Epithelial cell of esophagus (primary cell): ENCODE measurements around a stretch of chr7.

GRCh38 chr7:138208149-138208896 lies 132.1 kb downstream of the AKR1D1 start:
- RRBS = no CpG with 5 or more reads among the region's 3 CpGs

- RRBS = no CpG with 5 or more reads among the region's 9 CpGs
Measured at GRCh38 chr7:138458390-138458944, 1.6 kb upstream of the TRIM24 start.

GRCh38 chr7:138459533-138460009 lies 488 bp upstream of the TRIM24 start:
- RRBS = no CpG with 5 or more reads among the region's 10 CpGs

DNA sequence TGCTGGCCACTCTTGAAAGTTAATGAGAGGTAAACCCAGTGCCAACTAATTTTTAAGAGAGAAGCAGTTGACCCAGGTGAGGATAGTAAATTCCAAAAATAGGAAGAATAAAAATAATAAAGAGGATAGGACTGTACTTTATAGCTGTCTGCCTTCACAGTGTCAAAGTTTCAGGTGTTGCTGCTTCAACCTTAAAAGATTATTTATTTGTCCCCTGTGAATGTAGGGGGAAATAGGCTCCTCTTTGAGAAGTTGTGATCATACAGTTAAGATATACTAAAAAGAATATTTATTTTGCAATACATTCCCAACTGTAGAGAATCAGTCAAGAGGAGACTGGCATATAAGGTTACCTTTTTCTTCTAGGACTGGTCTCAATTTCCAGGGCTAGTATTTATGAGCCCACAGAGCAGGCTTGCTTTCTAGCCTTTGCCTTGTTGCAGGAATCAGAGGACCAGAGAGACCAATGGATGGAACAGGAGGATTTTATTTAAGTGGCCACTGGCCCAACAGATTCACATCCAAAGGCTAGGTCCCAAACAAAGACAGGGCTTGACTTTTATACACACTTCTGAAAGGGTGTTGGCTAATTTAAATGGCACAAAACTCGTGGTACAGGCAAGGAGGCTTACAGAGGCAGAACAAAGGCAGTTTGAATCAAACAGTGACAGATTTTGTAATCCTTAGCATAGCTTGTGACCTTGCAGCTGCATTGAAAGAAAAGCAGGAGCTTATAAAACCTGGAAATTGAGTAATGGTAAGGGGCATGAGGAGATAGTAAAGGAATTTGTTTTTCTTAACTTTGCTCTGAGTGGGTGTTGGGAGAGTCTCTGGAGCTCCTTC lies 96.5 kb downstream of the TRIM24 start:
- RRBS = no CpG with 5 or more reads among the region's 1 CpG

DNA sequence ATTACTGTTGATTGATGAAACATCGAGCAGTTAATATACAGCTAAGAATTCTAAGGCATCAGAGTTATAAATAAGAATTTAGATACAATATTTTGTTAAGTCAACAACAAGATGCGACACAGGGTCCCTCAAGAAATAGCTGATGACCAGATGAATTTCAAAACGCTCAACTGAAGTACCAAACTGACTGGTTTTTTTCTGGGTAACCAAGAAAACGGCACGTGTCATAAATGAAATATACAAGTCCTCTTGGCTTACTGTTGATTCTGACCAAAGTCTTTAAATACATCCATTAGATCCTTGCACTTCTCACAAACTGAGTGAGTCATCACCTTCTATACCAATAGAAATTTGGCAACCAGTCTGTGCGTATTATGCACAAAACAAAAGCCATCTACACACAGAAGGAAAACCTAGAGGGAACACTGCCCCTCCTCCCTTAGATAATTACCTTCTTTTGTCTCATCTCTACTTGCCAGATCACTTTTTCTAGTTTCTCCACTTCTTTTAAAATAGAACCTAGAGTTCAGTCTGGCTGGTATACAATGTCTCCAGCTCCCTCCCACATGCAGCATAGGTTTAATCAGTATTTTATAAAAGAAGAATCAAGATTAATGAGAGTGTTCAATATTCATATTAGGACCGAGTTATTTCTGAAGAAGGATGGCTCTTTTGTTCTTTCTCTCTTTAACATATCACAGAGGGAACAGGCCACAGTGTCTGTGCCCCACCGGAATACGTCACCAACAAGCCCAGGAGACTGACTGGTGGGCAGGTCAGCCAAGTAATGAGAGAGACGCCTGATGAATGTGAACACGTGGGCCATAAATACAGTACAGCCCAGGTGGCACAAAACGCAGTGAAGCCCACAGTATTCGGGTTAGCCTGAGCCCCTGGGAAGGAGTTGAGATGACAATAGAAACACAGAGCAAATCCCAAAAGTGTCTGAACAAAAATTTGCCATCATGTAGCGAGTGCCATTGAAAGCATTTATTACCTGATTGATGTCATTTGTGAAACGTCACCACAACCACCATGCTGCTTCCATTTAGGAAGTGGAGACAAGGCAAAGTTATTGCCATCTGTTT lies 91.4 kb downstream of the KIAA1549 start:
- RRBS = no CpG with 5 or more reads among the region's 15 CpGs

DNA sequence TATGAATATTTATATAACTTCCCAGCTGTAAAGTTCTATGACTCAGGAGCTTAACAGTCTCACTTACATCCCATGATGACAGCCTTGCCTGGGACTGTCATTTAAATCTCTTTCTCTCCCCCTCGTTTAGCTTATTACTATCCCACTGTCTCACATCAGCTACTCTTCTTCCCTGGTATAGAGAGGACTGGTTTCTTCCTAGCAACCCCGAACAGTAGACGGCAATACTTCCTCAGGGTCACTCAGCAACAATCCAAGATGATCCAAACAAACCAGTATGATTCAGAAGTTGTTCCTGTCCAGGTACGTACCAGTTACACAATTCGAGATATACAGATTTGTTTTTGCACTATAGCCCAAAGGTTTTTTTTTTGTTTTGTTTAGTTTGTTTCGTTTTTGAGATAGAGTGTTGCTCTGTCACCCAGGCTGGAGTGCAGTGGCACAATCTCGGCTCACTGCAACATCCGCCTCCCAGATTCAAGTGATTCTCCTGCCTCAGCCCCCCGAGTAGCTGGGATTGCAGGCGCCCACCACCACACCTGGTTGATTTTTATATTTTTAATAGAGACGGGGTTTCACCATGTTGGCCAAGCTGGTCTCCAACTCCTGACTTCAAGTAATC lies 22.6 kb downstream of the KIAA1549 start:
- RRBS = no CpG with 5 or more reads among the region's 11 CpGs

- RRBS = no CpG with 5 or more reads among the region's 13 CpGs
Measured at GRCh38 chr7:138979438-138980435, 1.5 kb downstream of the KIAA1549 start.

DNA sequence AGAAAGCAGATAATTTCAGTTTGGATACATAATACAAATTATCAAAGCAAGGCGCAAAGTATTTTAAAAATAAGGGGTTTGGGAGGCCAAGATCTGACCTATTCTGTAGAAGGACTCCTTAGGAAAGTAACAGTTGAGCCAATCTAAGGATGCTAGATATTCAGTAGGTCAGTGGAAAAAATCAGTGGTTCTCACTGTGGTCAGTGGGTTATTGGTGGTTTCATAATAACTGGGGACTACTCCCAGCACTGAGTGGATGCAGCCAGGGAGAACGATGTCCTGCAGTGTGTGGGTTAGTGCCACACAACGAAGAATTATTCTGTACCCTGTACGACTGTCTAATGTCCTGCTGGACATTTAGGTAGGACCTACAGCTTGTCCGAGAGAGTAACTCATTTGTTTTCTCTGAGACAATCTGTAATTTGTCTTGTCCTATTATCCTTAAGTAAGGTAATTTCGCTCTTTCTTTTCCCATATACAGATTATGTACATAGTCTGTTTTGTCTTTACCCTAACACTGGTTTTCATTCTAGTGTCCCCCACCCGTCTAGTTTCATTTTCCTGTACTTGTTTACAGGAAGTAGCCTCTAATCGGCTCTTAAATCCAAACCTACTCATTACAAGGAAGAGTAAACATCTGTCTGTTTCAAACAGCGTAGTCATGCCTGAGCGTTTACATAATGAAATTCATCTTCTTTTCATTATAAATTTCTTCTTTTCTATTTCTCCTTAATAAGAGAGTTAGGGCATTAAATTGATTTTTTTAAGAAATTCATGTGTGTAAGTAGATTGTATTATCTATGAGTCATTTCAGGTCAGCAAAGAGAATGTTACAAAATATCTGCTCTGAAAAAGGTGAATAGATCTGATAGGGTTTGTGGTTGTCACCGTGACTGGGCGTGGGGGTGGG lies 8.1 kb upstream of the ZC3HAV1L start:
- RRBS = no CpG with 5 or more reads among the region's 12 CpGs

GRCh38 chr7:139105083-139105420 lies 4.5 kb downstream of the ZC3HAV1 start:
- RRBS = no CpG with 5 or more reads among the region's 3 CpGs

DNA sequence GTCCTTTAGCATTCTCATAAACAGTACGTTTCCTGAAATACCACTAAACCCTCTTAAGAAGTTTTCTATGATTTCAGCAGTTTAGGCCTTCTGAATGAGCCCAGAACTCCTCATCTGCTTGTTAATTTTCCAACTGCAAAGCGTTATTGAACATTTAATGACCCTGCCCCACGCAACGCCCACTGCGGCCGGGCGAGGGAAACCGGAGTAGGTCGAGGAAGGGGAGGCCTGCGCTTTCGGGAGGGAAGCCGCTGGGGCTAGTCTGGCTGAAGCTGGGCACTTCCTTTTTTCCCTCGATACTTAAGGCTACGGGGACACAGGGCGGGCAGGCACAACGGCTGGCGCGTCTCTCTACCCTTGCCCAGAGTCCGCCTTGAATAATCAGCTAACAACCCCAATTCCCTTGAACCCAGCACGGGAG lies 509 bp upstream of the UBN2 start:
- RRBS = no CpG with 5 or more reads among the region's 20 CpGs

DNA sequence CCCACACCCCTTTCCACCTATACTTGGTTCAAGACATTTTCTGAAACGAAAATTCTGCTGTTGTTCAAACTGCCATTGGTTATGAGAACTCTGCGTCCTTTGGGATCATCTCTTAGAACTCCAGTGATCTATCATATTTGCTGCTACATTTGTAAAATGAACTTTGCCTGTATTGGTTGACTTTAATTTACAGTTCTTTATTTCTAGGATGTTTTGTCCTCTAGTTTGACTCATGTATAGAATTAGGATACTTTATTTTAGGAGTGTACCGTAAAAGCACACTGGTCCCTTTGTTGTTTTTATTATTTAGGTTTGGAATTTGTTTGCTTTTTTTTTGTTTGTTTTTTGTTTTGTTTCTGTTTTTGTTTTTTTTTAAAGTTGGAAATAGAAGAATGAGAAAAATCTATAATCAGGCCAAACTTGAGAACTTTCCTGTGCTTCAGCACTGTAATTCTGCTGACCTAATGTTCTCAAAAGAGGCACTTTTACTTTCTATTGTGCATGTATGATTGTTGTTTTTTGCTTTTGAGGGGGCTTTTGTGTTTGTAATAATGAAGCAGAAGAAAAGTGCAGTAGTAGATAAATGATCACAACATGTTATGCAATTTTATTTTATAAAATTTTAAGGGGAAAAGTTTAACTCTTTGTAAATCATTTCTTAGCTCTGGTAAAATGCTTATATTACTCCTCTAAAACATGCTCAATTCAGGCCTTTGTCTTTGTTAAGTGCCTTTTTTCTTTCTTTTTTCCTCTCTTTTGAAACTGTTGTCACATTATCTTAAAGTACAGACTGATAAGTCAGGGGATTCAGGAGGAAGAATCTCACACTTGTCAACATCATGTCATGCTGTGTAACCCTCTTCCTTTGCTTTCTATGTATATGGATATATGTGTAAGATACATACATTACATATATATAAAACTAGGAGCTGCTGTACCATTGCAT lies 39.5 kb upstream of the FMC1 start:
- RRBS = no CpG with 5 or more reads among the region's 3 CpGs

DNA sequence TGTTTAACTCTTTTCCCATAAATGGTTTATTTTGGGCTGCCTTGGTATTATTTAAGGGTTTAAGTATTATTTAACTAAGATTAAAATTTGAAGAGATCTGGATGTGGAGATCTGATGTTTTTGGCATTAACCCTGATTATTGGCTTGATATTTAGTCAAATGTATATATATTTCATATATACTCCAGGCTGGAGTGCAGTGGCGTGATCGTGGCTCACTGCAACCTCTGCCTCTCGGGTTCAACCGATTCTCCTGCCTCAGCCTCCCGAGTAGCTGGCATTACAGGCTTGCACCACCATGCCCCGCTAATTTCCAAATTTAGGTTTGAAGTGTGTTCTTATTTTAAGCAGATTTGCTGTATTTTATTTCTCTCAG lies 24.4 kb downstream of the LUC7L2 start:
- RRBS = no CpG with 5 or more reads among the region's 6 CpGs

DNA sequence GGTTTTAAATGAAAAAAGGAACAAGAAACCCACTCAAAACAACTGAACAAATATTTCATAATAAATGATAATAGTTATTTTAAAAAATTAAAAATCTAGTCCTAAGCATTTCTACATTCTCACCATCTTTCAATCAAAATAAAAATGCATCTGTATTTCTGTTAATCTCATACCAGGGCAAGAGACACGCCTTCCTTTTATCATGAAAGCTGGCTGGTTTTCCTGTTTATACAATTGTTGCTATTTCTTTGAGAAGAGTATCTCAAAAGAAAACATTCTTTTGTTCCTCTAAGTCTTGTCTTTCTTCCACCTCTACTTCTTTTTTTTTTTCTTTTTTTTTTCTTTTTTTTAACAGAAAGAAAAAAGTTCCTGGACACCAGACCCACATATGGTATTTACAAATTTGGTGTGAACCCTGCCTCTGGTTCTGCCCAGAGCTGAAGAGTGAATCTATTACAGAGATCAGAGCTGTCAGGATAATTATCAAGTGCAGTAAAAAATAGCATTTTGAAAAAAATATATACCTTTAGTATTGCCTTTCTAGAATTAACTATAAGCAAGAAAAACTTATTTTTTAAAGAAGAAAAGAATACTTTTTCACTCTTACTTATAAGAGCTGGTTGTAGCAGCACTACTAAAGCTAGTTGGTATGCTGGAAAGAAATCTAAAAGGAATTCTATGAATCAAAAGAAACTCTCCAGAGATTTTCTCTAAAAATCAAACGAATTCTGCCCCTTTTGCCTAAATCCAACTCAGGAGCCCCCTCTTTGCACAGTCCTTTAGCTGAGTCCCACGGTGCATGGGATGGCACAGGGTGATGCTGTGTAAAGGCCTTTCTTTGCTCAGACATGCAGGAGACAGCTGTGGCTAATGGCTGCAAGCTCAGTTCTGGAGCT lies 42.1 kb downstream of the CLEC2L start:
- RRBS = no CpG with 5 or more reads among the region's 3 CpGs

DNA sequence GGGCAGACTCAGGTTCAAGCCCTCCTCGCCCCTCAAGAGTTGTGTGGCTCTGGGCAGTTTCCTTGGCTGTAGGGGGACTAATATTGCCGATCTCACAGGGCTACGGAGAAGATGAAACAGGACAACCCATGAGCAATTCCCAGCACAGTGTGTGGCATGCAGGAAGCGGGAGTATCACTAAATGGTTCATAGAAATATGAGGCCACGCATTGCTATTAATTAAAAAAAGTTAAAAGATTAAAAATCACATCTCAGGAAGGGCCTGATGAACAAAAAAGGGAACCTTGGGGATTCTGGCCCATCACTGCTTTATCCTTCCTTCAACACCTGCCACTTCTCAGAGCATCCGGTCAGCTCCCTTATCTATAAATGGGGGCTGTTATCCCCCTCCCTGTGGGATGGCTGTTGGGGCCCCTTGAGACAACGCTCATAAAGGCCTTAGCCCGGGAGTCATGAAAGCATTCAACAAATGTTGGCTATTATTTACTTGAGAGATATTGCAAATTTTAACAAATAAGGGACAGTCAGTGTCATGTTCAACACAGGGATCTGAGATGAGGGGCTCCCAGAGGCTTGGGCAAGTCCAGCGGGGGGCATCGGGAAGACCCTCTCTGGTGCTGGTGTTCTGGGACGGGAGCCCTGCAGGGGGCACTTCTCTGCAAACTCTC lies 42.9 kb downstream of the CLEC2L start:
- RRBS = 100% methylated on average over 1 of the region's 11 CpGs

GRCh38 chr7:139570567-139571369 lies 47.3 kb downstream of the CLEC2L start:
- RRBS = no CpG with 5 or more reads among the region's 17 CpGs

- RRBS = 83% methylated on average over 1 of the region's 11 CpGs
Measured at GRCh38 chr7:139583709-139584241, 60.3 kb downstream of the CLEC2L start.

GRCh38 chr7:139672781-139673728 lies 104.7 kb downstream of the HIPK2 start:
- RRBS = no CpG with 5 or more reads among the region's 9 CpGs

- RRBS = no CpG with 5 or more reads among the region's 7 CpGs
Measured at GRCh38 chr7:139687910-139688639, 89.7 kb downstream of the HIPK2 start.

DNA sequence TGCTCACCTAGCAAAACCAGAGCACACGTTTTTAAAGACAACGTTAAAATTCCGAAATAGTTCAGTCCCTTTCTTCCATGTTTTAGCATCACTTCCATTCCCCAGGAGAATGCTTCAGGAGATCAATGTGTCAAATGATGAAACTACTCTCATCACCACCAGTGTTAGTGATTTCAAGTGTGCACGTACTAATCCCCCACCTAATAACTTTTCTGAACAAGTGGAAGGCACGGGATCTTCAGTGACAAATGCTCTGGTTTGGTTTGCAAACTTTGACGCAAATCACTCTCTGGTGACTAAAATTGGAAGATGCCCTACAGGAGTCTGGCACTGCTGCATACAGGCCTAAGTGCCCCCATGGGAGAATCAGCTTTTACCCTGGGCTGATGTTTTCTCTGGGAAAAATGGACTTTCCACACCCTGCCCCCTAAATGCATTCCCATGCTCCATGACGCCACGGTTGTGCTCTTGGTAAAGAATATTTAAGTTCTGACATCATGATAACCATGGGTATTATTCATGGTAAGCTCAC lies 43.6 kb downstream of the HIPK2 start:
- RRBS = no CpG with 5 or more reads among the region's 8 CpGs

GRCh38 chr7:139737700-139738524 lies 39.9 kb downstream of the HIPK2 start:
- RRBS = no CpG with 5 or more reads among the region's 11 CpGs